ENCODE data around the genes MRPL3 and EPHB1.

GRCh38 chr3:130849049-130849590 lies 44.8 kb upstream of the ATP2C1 start:
- PRO-cap = no peak

DNA sequence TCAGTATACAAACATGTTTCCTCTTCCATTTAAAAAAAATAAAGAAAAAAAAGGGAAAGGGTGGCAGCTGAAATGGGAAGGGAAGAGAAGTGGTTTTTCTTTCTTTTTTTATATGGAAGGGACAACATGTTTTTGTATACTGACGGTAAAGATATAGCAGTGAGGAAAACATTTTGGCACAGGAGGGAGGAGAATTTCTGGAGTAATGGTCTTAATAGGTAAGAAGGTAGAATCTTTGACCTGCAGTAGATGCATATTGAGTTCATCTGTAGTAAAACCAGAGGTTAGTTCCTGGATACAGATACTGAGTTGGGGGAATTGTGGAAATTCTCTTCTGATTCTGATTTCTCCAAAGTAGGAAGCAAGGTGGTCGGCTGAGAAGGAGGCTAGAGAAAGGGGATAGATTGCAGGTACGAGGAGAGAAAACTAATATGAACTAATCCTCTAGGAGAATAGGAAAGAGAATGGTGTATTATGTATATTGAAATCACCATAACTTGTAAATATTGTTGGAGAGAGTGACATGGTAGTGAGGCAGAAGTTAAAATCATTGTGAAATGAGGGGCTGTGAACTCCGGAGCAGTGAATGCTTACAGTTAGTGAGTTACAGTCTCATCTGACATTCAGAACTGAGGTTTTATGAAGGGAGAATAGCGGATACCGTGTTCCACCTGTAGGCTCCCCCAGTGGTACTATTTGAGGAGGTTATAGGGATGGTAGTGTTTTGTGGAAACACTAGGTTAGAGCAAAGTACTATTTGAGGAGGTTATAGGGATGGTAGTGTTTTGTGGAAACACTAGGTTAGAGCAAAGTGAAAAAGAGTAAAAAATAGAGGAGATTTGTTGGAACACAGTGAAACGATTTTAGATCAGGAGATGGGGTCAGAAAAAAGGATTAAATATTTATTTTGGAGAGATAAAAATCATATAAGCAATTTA lies 34.8 kb downstream of the ASTE1 start:
- PRO-cap = no peak

- PRO-cap = no peak
Measured at GRCh38 chr3:131387501-131388158, 6.1 kb downstream of the NUDT16 start.

DNA sequence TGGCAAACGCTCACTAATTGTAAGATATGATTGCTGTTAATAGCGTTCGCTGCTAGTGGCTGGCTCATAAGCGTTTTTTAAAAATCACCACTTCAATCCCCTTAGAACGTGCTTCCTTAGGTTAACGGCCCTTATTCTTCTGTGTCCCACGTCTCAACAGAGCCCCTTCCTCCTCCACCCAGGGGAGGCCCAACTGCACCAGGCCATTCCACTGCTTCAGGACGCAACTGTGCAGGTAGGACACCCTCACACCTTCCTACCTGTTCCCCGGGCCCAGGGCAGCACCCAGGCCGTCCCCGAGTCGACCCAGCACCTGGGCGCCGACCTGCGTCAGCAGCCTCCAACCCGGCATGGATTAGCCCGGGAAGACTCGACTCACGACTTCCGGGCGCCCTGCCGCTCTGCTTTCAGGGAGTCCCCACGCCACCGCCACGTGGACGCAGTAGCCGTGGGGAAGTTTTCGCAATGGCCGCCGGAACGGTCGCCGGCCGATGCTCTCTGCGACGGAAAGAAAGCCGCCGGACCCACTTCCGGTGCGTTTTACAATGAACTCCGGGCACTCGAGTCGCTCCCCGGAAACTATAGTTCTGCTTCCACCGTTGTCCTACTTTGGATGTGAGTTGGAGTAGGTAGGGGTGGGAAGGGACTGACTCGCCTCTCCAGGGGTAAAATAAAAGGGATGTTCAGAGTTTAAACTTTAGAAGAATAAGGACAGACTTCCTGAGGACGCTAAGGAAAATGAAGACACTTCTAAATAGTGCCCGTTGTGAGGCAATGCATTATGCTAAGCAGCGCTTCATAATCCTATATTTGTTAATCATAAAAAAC lies at the start of gene MRPL3:
MRPL3 (minus strand) TSS at position 502 of the 828 bp plus-strand sequence.
- PRO-cap = no peak

GRCh38 chr3:132135554-132136520 lies 101.0 kb upstream of the CPNE4 start:
- PRO-cap = no peak

GRCh38 chr3:132659898-132660146 lies 213 bp upstream of the ACAD11 start:
- PRO-cap = bidirectional peak, plus-strand start at chr3:132659942, minus-strand start at chr3:132659798

DNA sequence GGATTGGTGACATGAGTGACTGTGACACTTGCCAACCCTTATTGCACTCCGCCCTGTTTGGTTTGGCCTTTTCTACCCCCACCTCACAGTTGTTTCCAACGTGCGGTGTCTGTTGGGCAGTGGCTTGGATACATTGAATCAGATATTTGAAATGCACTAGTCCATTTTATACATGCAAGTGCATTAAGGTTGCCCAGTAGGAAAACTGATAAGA lies 1.9 kb downstream of the NPHP3 start:
- PRO-cap = no peak

- PRO-cap = no peak
Measured at GRCh38 chr3:133459431-133459890, 59.6 kb downstream of the BFSP2 start.

DNA sequence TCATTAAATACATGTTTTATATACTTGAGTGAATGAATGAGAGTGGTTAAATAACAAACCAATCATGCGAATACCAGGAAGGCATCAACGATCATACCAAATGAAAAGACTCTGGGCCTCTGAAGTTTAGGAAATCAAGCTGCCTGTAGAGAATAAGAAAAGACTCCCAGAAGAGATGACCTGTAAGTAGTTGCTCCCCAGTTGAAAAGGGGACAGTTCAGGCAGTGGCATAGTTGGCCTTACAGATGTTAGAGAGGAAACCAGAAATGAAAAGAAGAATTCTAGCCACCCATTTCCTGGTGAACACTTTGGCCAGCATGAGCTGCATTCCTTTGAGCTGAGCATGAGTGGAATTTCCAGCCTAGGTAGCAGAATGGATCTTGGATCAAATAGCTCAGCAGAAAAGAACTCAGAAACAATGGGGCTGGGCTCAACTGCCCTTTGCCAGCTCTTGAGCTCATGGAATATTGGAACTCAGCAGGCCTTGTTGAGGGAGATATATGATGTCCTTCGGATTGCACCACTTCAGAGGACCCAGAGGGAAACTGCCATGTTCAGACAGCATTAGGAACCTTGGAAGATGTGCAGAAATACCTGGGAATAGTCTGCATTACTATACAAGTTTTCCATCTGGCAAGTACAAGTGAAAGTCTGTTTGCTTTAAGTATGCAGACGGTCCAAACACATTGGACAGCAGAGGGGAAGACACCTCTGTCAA lies 3.4 kb upstream of the CDV3 start:
- PRO-cap = unidirectional peak, plus-strand start at position 528 of the sequence

- PRO-cap = no peak
Measured at GRCh38 chr3:133742271-133743293, 3.6 kb upstream of the TF start.

DNA sequence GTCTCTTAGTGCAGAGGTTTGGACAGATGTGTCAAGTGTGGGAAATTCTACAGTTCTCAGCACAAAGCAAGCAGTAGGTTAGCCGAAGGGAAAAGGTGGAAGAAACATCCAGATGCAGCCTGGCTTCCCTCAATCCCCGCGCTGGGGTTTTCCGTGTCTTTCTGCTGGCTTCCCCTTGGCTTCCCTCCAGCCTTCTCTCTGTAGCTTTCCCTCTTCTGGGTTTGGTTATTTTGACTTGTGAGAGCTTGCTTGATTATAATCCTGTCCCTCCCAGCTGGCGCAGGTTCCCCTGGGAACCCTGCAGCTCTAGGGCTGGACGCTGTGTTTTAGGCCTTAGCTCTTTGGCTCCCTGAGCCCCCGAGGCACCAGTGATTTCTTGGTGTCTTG lies 4.1 kb downstream of the TF start:
- PRO-cap = no peak

DNA sequence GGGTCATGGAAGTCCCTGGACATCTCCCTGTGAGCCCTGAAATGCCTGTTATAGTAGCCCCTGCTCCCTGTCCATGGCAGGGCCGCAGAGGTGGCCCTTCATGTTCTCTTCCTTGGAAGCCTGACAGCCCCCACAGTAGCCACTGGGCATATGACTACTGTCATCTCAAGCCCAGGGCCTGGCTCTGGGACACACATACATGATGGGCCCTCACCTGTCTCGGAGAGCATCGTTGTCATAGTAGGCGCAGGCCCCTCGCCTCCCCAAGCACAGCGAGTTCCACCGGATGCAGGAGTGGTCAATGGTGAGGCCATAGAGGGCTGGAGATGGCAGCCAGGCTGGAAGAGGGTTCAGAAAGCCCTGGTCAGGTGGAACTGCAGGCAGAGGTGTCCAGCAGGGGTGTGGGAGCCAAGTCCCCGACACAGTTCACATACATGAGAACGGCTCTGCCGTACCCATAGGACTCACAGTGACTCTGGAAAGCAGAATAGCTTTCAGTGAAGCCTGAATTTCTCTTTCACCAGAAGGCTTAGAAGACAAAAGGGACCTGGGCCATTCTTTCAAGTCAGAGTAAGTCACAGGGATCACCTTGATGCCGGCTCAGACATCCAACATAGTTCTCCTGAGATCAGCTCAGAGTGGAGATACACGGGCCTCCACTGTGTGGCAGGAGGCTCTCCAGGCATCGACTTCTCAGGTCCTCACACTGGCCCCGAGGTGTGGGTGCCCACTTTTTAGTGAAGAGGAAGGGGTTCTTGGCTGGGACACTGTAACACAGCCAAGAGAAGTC lies 40.1 kb upstream of the RAB6B start:
- PRO-cap = no peak

- PRO-cap = no peak
Measured at GRCh38 chr3:134027376-134028117, 2.2 kb downstream of the SLCO2A1 start.

DNA sequence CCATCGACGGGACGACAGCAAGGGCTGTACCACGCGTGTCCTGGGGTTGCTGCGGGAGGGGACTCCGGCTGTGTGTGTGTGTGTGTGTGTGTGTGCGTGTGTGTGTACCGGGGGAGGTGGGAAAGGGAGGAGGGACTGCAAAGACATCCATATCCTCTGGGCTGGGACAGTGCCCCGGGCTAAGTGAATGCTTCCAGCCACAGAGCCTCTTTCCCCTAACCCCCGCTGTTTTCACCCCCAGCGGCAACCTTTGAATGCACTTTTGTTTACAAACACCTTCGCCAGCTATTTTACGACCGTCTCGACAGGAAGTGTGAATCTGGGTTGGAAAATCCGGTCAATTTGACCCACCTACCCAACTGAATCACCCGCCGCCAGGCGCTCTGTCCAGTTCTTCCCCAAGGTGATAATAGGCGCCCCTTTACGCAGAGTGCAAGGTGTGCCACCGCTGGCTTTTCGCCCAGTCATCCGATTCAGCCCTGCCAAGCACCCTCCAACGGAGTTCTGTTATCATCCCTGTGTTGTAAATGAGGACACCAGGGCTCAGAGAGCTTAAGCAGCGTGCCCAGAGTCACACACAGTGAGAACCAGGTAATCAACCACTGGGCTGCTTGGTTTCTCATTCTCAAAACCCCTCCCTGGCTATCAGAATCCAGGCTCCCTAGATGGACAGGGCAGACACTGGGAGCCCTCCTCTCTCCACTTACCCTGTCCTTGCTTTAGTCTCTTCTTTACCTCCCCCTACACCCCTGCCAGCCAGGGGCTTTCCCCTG lies 772 bp upstream of the AMOTL2 start:
- PRO-cap = no peak

- PRO-cap = bidirectional peak, plus-strand start at chr3:134795301, minus-strand start at chr3:134795101
Measured at GRCh38 chr3:134794835-134795815, at the start of gene EPHB1. TSS of gene EPHB1 (plus strand) at chr3:134795260.

DNA sequence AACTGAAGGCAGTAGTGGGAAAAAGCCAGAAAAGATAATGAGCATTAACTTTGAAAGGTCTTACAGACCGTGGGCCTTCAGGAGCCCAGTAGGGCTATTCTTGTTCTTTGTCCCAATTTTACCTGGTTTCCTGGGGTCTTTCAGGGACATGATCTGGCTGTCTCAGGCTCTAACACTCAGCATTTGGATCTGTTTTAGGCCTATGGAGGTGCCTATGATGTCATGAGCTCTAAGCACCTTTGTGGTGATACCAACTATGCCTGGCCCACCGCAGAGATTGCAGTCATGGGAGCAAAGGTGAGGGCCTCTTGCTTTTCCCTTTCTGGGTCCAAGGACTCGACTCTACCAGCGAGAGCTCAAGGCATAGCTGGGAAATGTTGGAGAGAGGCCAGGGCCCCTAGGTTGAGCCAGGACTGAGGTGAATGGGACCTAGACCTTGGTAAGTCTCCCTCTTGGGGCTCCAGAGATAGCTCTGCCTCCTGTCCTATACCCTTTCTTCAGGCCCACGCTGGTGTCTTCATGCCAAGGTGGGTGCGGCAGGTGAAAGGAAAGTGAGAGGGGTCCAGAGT lies 77.4 kb downstream of the PCCB start:
- PRO-cap = no peak

GRCh38 chr3:136675201-136675913 lies 76.8 kb downstream of the STAG1 start:
- PRO-cap = no peak

GRCh38 chr3:136749952-136750673 lies 2.1 kb downstream of the STAG1 start:
- PRO-cap = no peak

DNA sequence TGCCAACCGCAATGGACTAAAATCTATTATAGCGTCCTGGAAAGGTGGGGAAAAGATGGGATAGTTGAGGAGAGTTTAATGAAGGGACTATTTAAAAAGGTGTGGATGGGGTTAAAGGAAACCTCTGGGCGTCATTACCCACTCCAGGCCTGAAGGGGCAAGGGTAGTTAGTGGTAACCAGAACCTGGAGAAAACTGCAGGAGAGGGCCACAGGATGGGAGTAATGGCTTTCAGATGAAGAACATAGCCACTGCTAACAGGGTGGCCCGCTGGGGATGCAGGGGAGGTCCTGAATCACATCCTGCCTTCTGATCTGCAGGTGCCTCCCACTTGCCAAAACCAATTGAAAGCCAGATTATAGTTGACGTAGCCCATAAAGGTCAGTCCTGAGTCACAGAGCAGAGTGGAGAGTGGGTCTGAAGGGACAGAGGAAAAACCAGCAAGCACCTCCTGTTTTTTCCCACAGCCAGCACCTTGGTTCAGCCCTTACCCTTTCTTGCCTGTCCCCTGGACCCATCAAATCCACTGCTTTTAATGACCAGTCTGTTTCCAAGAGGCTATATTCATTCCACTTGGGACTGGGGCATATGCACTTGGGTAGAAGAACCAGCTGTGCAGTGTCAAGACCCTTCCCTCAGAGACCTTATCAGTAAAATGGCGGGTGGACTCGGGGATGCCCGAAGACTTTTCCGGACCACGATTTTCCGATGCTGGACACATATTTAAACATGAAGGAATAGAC lies 695 bp upstream of the SLC35G2 start:
- PRO-cap = unidirectional peak, plus-strand start at position 404 of the sequence

GRCh38 chr3:136930171-136931131 lies 27.3 kb upstream of the IL20RB start:
- PRO-cap = unidirectional peak, plus-strand start at chr3:136930483